LUHMES (cell line): ENCODE data around the genes CLEC12A and CLEC12B.

- PRO-cap: no peak
These were observed 1.8 kb downstream of the A2M start for GRCh38 chr12:9113877-9114414.

GRCh38 chr12:9128004-9128932, 12.5 kb upstream of the A2M start:
- PRO-cap: no peak

DNA sequence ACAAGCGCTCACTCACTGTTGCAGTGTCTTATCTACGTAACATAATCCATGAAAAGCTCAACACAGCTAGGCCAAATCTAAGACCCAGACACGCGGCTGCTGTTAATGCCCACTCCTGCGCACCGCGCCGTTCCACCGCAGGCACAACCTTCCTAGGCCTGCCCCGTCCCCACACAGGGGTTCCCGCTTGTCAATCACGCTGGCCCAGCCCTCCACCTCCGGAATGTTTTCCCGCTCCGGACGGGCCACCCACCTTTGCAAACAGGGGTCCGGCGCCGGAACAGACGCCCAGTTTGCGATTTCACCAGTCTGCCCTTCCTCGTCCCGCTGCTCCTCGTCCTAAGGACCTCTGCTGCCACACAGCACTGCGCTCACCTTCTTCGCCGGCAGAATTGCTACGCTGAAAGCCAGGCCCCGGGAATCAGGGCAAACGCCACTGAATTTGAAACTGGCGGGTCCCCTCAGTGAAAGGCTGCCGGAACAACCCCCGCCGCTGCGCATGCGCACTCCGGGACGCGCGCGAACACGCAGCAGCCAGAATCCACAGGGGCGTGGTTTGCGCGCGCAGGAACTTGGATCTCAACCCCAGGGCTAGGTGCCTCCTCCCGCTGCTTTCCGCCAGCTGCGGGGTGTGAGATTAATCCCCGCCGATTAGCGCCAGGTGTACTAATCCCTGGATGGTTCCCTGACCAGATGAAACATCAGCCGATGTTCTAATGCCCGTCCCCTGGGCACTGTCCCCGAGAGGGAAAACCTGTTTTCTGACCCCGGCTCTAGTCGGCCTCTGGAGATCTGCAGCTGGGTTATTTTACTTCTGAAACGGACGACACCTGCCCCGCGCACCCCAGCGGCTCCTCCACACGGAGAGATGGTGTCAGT, 159.7 kb downstream of the KLRB1 start:
- PRO-cap: bidirectional peak, plus-strand start at position 251 of the sequence, minus-strand start at position 127 of the sequence; bidirectional peak, plus-strand start at position 536 of the sequence, minus-strand start at position 463 of the sequence

- PRO-cap: no peak
These were observed 158.0 kb downstream of the KLRB1 start for GRCh38 chr12:9449611-9450124.

DNA sequence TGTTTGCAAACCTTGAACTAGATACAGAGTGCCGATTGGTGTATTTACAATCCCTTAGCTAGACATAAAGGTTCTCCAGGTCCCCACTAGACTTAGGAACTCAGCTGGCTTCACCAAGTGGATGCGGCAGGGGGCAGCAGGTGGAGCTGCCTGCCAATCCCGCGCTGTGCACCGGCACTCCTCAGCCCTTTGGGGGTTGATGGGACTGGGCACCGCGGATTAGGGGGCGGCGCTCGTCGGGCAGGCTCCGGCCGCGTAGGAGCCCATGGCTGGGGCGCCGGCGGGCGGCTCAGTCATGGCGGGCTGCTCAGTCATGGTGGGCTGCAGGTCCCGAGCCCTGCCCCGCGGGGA, 157.5 kb downstream of the KLRB1 start:
- PRO-cap: no peak

DNA sequence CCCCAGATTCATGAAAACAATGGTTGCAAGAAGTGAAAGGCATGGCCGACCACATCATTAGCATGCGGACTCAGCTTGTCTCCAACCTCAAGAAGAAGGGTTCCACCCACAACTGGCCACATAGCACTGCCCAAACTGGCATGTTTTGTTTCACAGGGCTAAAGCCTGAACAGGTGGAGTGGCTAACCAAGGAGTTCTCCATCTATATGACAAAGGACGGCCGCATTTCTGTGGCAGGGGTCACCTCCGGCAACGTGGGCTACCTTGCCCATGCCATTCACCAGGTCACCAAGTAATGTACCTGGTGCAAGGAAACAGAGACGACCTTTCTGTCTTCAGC, 26.8 kb upstream of the CLEC2D start:
- PRO-cap: no peak

DNA sequence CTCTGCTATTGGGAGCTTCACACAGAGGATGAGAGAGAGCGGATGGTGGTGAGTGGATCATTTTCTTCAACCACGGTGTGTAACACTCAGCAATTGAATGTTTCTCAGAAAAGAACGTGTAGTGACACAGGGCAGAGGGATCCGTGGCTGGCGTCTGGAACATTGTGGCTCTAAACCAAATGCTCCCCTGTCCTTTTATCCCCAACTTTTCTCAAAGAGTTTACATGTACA, 26.5 kb upstream of the CLEC2D start:
- PRO-cap: no peak

DNA sequence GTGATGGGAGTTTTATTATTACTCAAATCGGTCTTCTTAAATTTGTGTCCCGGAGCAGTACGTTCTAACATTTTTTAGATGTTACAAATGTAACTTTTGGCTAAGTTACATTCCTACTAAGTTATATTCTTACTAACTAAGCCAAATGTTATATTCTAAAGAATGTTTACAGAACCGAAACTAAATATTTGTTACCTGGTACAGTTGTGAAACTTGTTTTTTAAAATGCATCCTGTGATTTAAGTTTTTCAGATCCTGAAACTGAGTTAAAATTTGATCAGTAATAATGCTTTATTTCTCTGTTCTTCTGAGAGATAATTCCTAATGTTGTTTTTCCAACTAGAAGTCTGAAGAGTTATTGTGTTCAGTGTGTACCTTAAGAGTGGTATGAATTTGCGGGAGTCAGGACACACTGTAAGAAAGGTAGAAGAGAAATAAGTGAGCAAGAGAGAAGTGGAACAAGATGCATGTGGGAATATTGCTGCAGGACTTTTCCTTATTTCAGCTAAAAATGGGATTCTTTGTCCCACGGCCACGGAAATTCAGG, 20.5 kb upstream of the CLEC2D start:
- PRO-cap: no peak

DNA sequence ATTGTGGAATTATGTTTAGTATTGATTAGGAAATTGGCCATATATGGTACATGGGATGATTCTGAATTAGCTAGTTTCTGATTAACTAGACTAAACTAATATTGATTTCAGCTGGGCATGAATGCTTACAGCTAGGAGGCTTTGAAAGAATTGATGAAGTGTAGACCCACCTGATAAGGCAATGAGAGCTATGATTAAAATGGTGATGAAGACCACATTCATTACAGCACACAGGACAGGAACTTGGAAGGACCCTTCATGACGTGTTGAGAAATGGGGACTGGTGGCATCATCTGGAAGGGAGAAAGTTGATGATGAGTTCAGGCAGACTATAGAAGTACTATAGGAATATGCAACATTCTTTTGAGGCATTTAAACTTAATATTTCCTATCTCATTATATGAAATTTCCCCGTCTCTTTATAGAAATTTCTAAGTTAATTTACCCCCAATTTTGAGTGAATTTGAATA, 4.5 kb downstream of the CD69 start:
- PRO-cap: no peak

- PRO-cap: no peak
These were observed 3.5 kb upstream of the CLEC2B start for GRCh38 chr12:9872580-9873030.

GRCh38 chr12:9875261-9876175, 5.8 kb upstream of the KLRF2 start:
- PRO-cap: no peak

- PRO-cap: no peak
These were observed 11.0 kb upstream of the CLEC2A start for GRCh38 chr12:9942925-9943905.

GRCh38 chr12:9964999-9965546, 6.1 kb upstream of the CLEC12A start:
- PRO-cap: no peak

- PRO-cap: no peak
These were observed at the start of gene CLEC12A for GRCh38 chr12:9971290-9971611. CLEC12A (plus strand) TSS chr12:9971409.

DNA sequence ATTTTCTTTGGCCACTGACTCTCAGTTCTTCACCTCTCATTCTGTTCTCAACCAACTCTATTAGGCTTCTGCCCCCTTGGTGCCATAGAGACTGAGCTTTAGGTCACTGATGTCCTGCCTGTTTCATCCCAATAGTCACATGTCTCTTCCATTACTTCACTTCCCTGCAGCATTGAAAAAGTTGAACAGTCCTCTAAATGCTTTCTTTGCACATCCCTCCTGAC, 2.7 kb downstream of the CLEC12A start:
- PRO-cap: no peak

- PRO-cap: no peak
These were observed at the start of gene CLEC12B for GRCh38 chr12:10010392-10010965. CLEC12B (plus strand) TSS chr12:10010627.

DNA sequence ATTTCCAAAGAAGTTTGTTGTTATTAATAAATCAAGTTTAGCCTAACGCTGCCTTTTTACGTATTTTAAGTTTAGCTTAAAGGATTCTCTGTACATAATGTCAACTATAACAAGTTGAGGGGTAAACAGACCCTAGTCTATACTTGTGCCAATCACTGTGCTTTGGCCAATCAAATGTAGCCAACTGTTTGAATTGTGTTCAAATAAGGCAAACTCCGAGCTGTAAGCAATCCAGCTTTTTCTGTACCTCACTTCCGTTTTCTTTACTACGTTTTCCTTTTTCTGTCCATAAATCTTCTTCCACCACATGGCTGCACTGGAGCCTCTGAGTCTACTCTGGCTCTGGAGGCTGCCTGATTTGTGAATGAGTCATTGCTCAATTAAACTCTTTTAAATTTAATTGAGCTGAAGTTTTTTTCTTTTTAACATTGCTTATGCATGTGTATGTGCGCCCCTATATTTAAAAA, 29.7 kb downstream of the CLEC1A start:
- PRO-cap: no peak

GRCh38 chr12:10102272-10102629, 3.5 kb upstream of the CLEC1A start:
- PRO-cap: no peak

DNA sequence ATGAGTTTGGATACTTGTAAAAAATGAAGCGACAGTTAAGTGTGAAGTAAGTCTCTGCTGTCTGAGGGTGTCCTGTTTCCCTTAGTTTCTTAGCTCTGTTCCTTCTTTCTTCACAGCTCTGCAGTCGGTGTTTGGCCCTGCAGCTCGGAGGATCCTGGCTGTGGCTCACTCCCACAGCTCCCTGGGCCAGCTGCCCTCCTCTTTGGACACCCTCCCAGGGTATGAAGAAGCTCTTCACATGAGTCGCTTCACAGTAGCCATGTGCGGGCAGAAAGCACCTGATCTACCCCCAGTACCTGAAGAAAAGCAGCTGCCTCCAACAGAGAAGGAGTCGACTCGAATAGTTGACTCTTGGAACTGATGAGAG, 10.9 kb downstream of the TMEM52B start:
- PRO-cap: no peak

GRCh38 chr12:10394309-10395174, 4.7 kb upstream of the KLRK1 start:
- PRO-cap: no peak